ENCODE measurements around a stretch of chr1.

DNA sequence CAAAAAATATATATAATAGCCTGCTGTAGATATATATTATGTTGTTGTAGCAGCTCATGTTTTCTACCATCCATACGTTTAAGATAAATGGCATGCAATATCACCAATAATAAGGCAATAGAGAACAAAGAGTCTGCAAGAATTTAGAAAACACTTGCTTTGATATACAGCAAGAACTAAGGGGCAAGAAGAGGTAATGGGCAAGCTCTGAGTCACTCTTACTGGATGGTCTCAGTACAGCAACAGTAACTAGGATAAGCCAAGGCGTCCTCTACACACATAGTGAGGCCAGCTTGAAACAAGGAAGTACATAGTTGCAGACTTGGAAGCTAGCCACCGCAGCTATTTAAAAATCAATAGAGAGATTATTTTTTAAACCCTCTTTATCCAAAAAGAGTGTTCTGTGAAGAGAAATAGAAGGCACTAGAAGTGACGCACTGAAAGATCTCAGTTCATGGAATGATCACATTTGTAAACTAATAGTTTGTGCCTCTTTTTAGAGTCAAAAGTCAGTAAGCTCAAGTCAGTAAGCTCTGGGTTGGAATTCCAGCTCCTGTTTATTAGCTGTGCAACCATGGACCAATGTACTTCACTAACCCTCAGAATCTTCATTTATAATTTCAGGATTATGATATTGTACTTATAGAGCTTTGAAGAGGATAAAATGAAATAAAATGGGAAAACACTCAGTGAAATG lies 118.7 kb downstream of the AKT3 start:
- CAGE, long polyA plus RNA, result no peak
- RRBS, result no CpG with 5 or more reads among the region's 4 CpGs

DNA sequence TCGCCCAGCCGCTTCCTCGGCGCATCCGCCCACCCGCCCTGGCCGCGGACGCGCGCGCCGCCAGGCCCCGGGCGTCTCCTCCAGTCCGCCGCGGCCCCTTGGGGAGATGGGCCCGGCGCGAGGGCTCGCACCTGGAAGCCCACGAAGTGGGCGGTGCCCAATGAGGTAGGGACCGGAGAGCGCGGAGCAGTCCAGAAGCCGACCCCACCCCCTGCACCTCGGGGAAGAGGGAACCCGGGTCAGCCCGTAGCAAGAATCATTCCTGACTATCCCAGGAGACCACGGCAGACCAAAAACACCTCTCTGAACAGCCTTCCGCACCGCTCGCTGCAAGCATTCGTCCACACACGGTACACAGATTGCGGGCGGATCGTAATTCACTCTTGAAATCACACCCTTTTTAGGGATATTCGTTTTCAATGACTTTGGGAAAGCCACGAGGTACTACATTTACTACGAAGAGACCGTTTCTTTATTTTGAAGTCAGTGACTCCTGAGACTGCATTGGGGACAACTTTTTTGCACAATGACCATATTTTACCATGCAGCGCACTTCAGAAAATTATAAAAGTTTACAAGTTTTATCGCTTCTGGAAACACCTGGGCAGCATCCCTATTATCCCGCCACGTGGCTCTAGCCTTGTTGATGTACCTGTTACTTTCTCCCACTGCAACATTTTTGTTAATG lies 1.0 kb upstream of the AKT3 start:
- CAGE, long polyA plus RNA, result no peak
- RRBS, result 1% methylated on average over 28 of the region's 48 CpGs

DNA sequence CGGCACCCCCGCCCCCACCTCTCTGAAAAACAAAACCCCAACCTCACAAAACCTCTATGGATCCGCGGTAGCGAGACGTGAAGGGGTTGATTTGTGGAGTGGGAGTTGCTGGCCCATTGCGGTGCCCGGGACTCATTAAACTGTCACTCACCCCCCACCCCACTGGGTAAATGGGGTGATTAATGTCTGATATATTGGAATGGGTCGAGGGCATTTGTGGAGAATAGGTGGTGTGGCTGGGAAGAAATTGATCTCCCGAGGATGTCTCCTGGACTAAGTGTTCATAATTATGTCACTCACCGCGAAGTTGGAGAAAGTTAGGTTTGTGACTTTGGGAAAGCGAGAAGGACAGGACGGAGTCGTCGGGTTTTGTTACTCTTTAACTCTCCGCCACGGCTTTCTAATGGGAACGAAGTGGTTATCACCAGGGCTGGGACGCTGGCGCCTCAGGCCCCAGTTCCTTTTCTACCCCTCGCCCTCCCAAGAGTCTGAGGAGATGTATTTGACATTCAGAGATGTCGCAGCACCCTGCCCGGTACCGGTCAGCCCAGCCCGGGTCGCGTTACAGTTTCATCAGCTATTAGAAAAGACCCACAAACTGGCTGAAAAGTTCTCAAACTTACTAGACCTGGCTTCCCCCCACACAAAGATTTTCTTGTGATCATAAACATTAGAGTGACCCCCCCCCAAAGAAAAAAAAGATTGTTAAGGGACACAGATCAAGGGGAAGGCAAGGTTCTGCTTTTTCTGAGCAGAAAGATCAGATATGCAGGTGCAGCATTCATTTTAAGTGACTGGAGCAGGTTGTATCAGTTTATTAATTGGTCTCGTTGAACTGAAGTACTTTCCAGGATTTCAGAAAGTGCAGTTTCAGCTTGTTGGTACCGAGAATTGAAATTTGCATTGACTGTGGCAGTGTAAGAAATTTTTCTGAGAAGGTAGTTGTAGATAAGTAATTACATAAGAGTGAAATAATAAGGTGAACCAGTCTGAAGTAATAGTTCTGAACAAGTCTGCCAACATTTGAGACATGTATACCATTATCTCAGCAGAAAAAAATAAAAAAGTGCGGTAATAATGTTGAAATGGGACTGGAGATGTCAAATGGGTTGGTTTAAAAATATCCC lies 964 bp upstream of the ZBTB18 start:
- CAGE, long polyA plus RNA, result no peak
- RRBS, result no CpG with 5 or more reads among the region's 31 CpGs

DNA sequence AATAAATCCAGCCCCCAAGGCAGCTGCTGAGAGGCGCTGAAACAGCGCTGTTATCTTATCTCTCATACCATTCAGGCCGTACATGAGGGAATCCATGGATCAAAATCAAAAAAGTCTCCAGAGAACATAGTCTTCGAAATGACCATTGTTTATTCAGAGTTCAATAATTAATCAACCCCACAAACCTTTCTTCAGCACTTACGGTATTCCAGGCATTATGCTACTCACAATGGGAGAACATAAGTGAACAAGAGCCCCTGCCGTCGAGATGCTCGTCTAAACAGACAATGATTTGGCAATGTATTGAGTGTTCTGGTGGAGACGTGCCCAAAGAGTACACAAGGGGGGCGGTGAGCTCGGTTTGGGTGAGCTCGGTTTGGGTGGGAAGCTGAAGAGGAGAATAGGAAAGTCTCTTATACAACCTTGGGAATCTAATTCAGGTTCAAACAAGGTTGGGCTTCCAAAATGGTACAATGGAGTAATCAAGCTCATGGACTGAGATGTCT lies 38.7 kb downstream of the ZBTB18 start:
- CAGE, long polyA plus RNA, result no peak
- RRBS, result no CpG with 5 or more reads among the region's 12 CpGs

DNA sequence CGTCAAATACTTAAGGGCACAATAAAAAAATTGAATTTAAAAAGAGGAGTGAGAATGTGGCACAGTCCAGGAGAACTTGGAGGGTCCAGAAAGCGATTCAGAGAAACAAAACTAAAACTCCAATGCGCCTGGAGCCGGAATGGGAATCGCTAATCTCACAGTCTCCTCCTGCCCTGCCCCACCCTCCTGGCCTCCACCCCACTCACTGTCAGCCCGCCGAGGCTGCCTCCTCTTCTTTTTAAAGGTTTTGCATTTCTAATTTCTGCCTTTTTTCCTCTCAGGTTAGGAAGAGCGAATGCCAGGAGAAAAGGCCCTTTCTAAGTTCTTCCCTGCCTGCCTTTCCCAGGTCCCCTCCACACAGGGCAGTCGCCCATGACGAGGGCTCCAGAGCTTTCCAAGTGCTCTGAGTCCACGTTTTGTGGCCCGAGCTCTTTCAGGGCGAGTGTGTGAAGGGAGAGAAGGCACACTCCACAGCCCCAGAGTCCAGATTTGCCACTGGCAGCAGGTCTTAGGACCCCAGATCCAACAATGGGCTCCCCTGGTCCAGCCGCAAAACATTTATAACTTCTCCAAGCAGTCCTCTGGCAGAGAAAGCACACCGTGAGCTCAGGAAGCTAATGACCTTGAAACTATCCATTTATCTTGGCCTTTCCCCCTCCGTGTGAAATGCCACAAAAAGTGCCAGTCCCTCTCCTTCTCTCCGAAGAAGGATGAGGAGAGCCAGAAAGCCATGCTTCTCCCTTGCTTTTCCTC lies 135.5 kb downstream of the ZBTB18 start:
- CAGE, long polyA plus RNA, result no peak
- RRBS, result no CpG with 5 or more reads among the region's 17 CpGs

- CAGE, long polyA plus RNA, result no peak
- RRBS, result no CpG with 5 or more reads among the region's 7 CpGs
Measured at GRCh38 chr1:244300789-244301396, 51.5 kb upstream of the C1orf100 start.

DNA sequence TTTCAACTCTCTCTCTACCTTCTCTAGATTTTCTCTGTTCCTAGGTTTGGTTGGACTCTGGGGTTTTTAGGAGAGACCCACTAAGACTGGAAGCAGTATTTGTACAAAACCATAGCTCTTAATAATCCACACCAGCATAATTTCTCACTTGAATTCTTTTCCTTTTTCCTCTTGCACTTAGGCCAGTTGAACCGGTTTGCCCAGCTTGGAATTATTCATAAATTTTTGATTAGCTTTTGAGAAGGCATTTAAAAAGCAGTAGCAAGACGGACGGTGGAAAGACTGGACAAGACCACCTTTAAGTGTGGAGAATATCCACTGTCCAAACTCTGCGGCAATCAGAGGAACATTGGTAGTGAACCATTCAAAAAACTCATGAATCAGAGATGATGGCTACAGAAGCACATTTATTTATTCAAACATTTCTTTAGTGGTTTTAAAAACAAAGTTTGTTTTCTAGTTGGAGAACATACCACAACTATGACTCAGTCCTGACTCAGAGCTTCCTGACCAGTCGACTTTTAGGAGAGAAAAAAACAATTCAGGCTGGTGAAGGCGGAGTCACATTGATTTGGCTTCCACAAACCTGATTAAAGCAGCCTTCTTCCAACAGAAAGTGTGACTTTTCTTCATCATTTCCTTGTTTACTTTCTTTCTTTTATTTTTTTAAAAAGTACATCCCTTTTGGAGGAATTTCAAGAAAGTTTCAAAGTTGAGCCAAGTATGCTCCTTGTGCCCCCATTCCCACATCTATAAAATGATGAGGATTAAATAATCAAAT lies 29.6 kb upstream of the C1orf100 start:
- CAGE, long polyA plus RNA, result no peak
- RRBS, result no CpG with 5 or more reads among the region's 6 CpGs

- CAGE, long polyA plus RNA, result no peak
- RRBS, result no CpG with 5 or more reads among the region's 9 CpGs
Measured at GRCh38 chr1:244336694-244337050, 15.8 kb upstream of the C1orf100 start.

GRCh38 chr1:244653907-244654167 lies 911 bp downstream of the DESI2 start:
- CAGE, long polyA plus RNA, result no peak
- RRBS, result no CpG with 5 or more reads among the region's 5 CpGs

GRCh38 chr1:244839717-244839903 lies 4.2 kb downstream of the COX20 start:
- CAGE, long polyA plus RNA, result no peak
- RRBS, result no CpG with 5 or more reads among the region's 1 CpG

DNA sequence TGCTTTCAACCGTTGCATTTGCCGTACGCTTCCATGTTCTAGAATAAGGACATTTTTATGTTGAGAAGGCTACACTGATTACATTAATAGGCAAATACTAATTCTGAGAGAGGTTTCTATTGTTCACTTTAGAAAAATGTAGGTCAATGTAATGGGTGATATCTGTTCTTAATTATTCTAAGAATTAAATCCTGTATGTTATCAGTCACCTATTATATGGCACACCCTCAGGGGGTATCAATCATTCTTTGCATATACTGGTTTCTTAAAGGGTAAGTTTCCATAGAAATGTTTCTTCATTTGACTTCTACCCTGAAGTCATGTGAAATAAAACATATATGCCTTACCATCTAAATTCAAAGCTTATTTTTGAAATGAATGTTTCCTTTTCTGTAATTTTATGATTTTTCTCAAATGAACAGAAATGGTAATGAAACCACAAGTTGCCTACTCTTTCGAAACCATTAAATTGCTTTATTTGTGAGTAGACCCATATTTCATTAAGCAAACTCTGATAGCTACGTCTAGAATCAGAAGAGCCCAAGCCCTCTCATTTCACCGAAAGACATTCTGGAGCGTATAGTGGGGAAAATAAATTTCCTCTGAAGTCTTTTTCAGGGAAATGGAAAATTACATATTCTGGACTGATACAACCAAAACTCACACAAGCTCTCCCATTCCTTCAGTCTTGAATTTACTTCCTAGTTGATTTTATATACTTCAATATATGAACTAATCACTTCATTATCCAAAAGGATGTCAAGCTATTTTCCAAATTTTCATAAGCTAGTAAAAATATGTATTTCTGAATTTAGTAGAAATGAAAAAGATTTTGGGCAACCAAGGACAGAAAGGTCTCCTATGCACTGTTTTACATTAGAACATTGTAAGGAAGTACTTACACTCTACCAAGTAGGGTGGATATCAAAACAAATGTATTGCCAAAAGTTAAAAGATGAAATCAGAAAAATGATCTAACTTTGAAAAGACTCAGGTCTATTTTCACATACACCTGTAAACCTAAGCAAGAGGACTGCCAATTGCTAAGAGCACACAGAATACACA lies 12.4 kb downstream of the COX20 start:
- CAGE, long polyA plus RNA, result no peak
- RRBS, result no CpG with 5 or more reads among the region's 7 CpGs

DNA sequence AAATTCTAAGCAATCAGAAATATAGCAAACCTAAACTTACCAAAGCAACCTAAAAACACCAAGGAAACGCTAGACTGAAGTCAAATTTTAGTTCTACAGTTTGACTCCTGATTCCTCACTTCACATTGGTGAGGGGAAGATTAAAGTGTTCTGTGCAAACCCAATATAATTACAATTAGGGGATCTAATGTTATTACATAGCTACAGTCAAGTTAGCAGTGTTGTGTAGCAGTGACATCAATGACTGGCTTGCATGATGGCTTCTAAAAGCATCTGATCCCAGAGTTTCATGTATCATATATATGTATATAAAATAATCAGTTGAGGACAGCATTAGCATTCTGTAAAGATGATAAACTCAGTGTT lies 11.6 kb downstream of the HNRNPU start:
- CAGE, long polyA plus RNA, result no peak
- RRBS, result no CpG with 5 or more reads among the region's 1 CpG

DNA sequence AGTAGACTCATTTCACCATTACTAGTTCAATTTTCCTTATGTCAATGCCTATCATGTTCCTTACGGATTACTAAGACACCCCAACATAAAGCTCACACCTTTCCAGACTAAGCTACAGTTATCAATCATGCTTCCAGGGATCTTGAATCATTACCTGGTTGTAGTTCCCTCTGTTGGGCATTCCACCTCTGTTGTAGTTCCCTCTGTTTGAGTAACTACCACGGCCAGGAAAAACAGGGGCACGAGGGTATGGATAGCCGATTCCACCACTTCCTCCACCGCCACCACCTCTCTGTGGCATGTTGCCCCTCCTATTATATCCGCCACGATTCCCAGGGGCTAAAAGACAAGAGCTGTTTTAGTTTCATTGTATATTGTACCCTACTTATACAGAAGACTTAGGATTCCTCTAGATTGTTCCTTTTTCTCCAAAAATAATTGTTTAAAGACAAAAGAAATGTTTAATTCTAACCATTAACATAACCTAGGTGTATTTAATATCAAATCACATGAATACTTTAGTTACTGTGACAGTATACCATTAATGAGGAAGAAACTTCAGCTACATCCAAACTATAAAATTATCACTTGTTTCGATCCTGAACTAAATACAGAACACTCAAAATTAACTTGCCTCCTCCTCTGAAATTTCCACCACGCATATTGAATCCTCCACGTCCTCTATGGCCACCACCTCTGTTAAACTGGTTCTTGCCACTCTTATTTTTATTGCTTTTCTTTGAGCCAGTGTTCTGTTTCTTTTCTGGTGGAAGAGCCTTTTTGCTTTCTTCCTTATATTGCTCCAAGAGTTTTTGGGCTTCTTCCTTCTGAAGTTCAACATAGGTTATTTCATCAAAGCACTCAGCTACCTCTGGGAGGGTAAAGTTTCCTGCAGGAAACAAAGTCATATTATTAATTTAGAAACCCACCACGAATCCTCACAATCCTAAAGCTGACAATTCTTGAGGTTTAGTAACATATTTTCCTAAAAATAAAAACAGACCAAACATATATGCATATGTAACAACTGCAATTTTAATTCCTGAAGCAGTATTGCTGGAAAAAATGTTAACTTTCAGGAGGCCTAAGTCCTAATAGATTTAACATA lies 8.7 kb downstream of the HNRNPU start:
- CAGE, long polyA plus RNA, result no peak
- RRBS, result no CpG with 5 or more reads among the region's 11 CpGs

DNA sequence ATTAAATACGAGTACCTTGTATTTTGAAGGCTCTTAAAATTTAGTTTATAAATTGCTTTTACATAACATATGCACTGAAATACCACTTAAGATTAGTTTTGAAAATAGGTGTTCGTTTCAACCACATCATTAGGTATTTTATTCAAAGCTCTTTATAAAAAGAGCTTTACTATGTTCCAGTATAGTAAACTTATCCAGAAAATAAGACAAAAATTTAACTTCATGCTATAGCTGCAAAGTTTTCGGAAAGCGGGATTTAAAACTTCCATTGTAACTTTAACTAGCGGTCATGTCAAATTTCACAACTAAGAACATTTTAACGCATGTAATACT lies 279 bp upstream of the EFCAB2 start:
- CAGE, long polyA plus RNA, result no peak
- RRBS, result no CpG with 5 or more reads among the region's 6 CpGs

- CAGE, long polyA plus RNA, result no peak
- RRBS, result 2% methylated on average over 22 of the region's 47 CpGs
Measured at GRCh38 chr1:244970273-244970680, 795 bp downstream of the EFCAB2 start.

DNA sequence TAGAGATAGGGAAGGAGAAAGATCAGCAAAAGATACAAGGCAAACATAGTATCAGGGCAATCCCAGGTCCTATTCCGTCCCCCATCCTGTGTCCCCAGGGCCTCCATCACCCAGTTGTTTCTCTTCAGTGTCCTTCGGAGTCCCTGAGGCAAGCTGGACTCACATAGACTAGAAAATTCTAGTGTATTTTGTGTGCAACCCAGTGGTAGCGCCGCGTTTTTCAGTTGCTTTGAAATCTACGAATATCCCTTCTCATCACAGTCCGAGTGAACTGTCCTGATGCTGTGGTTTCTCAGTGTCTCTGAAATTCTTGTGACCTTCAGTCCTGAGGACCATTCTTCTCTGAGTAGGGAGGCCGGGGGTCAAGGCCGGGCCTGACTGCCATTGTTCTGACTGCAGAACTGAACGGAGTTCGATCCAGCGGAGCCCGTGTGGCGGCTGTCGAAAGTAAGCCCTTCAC lies 56.3 kb upstream of the KIF26B start:
- CAGE, long polyA plus RNA, result no peak
- RRBS, result no CpG with 5 or more reads among the region's 15 CpGs

- CAGE, long polyA plus RNA, result no peak
- RRBS, result no CpG with 5 or more reads among the region's 15 CpGs
Measured at GRCh38 chr1:245157128-245157548, 2.4 kb downstream of the KIF26B start.

- CAGE, long polyA plus RNA, result no peak
- RRBS, result no CpG with 5 or more reads among the region's 17 CpGs
Measured at GRCh38 chr1:245345422-245345824, 190.6 kb downstream of the KIF26B start.

DNA sequence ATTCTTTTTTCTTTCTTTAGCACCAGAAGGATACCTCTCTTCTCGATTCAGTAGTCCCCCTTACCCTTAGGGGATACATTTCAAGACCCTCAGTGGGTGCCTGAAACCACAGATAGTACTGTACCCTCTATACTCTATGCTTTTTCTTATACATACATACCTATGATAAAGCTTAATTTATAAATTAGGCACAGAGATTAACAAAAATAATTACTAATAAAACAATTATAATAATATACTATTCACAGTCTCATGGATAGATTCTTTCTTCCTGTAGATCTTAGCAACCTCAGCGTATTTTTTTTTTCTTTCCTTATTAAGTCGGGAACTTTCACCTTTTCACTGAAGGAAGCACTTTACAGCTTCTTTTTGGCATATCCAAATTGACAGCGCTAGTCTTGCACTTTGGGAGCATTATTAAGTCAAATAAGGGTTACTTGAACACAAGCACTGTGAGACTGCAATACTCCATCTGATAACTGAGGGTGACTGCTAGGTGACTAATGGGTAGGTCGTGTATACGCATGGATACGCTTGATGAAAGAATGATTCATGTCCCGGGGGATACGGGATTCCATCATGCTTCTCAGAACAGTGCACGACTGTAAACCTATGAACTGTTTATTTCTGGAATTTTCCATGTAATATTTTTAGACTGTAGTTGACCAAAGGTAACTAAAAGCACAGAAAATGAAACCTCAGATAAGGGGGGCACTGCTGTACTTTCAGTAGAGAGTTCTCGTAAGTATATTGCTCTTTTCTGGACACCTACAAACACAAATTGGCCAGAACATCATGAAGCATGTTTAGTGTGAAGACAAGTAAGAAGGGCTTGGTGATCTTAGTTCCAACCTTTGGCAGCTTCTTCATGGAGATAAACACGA lies 364.8 kb downstream of the SMYD3 start:
- CAGE, long polyA plus RNA, result no peak
- RRBS, result no CpG with 5 or more reads among the region's 12 CpGs

DNA sequence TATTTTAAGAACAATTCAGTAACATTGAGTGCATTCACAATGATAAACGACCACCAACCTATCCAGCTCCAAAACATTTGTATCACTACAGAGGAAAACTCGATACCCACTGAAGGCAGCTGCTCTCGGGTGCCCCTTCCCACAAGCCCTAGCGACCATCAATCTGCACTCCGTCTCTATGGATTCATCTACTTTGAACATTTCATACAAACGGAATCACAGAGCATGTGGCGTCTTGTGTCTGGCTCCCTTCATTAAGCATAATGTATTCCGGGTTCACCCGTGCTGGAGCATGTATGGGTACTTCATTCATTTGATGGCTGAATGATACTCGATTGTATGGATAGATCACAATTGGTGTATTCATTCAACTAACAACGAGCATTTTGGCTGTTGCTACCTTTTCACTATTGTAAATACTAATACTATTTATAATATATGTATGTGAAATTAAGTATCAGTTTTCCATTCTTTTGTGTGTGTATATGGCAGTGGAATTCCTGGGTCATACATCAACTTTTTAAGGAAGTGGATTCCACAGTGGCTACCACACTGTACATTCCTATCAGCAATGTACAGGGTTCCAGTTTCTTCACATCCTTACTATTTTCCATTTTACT lies 340.2 kb downstream of the SMYD3 start:
- CAGE, long polyA plus RNA, result no peak
- RRBS, result no CpG with 5 or more reads among the region's 11 CpGs